Mesenchymal stem cell of the bone marrow (primary cell): ENCODE data around the genes GLMP, ARHGEF11 and ETV3L.

DNA sequence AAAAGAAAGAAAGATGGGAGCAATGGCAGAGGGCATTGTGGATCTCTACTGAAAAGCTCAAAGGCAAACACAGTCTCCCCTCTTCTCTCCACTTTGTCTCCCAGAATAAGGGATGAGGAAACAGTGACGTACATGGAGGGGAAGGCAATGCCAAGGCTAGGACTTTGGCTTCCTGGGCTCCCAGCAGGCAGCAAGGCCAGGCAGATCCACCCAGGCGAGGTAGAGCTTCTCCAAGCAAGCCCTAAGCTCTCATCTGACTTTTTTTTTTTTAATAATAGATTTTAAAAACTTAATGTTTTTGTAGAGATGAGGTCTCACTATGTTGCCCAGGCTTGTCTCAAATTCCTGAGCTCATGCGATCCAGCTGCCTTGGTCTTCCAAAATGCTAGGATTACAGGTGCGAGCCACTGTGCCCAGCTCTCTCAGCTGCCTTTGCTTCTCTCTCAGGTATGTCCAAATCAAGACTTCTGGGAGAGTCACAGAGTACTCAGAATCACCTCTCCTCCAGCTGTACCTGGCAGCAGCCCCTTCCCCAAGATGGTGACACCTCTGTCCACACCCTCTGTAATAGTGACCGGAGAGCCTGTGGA, 4.5 kb downstream of the ARHGEF2 start:
- CAGE, long polyA plus RNA: no peak

DNA sequence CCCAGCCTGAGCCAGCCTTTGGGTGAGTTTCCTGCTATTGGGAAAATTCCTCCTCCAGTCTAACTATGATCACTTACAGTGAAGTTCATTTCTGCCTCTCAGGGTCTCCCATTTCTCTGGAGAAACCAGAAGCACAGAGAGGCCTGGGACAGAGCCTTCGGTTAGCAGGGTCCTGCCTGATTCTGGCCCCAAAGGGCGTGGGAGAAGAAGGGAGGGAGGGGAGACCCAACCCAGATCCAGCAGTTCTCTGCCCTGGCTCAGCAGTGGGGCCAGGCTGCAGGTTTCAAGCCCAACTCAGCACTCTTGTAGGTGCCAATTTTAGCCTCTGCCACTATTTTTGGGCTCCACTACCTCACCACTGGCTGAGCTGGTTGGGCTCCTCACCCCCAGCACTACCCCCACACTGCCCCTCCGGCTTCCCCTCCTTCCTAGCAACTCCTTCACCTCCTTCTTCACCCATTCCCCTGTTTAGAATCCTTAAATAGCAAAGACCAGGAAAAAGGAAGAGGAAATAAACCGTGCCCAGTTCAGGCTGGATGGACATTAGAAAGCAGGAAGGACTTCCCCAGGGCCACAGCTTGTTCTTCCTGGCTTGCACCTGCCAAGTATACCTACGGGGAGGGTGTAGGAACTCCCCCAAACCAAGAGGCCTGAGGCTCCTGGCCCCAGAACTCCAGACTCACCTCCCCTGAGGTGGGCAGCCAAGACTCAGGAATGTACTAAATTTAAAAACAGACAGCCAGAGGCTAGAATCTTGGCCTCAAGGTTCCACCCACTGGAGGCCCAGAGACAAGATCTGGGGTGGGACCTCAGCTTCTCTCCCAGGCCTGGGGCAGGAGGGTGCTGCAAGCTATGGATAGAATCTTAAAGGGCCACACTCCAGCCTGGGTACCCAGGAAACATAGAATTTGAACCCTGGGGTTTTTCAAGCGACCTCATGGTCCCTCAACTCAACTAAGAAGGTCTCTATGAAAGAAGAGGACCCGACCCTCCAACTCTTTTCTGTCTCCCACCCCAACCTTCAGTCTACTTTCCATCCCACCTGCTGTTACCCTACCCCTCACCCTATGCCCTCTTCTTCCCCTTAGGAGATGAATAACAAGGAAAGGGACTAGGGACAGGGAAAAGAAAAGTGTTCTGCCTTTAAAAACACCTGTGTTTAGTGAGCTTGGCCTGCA, 1.5 kb upstream of the ARHGEF2 start:
- CAGE, long polyA plus RNA: no peak

- CAGE, long polyA plus RNA: no peak
Measured at GRCh38 chr1:156238791-156238990, 3.3 kb upstream of the BGLAP start.

GRCh38 chr1:156295494-156295866, at the start of gene GLMP:
GLMP (minus strand) TSS chr1:156295679.
- CAGE, long polyA plus RNA: no peak

GRCh38 chr1:156385669-156386120, 16.7 kb downstream of the RHBG start:
- CAGE, long polyA plus RNA: no peak

GRCh38 chr1:156464366-156465295, 35.9 kb downstream of the MEF2D start:
- CAGE, long polyA plus RNA: no peak

GRCh38 chr1:156467710-156468322, 32.8 kb downstream of the MEF2D start:
- CAGE, long polyA plus RNA: no peak

GRCh38 chr1:156491245-156491592, 9.4 kb downstream of the MEF2D start:
- CAGE, long polyA plus RNA: no peak

GRCh38 chr1:156572037-156572420, 336 bp downstream of the IQGAP3 start:
- CAGE, long polyA plus RNA: no peak

DNA sequence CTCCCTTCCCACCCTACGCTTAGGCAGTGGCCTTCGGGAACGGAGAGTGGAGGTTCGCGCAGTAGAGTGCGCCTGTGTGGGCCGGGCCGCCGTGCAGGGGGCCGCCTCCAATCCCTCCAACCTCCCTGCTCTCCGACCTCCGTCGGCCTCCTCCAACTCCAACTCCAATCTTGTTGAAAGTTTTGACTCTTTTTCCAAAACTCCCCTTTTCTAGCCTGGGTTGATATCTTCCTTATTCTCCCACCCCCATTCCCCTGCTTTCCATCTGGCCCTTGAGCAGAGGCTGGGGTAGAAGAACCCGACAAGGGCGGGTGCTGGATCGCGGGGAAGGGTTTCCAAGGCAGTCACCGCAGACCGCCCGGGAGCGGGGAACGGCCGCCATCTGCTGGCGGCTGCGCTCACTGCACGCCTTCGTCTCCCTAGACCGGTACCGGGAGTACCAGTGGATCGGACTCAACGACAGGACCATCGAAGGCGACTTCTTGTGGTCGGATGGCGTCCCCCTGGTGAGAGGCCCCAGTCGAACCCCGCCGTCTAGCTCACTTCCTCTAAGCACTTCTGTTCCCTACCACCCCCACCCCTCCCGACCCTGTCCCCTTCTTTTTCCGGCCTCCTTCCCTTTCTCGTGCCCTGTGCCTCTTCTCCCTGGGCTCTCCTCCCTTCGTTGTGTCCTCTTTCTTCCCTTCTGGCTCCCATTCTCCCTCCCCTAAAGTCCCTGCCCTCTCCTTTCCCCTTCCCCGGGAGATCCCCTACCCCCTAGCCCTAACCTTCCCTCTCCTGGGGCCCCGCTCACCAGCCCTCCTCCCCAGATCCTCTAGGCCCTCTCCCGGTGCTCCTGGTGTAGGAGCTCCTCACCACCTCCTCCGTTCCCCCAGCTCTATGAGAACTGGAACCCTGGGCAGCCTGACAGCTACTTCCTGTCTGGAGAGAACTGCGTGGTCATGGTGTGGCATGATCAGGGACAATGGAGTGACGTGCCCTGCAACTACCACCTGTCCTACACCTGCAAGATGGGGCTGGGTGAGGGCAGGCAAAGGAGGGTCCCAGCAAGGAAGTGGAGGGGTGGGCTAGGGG, 15.7 kb downstream of the BCAN start:
- CAGE, long polyA plus RNA: no peak

GRCh38 chr1:156749011-156749624, 2.4 kb downstream of the HDGF start:
- CAGE, long polyA plus RNA: no peak

- CAGE, long polyA plus RNA: no peak
Measured at GRCh38 chr1:156766185-156767022, 931 bp upstream of the PRCC start.

GRCh38 chr1:156768387-156769059, 1.2 kb downstream of the PRCC start:
- CAGE, long polyA plus RNA: no peak

- CAGE, long polyA plus RNA: no peak
Measured at GRCh38 chr1:156806587-156806943, 10.1 kb downstream of the SH2D2A start.

- CAGE, long polyA plus RNA: no peak
Measured at GRCh38 chr1:156807365-156808125, 9.1 kb downstream of the SH2D2A start.

- CAGE, long polyA plus RNA: no peak
Measured at GRCh38 chr1:156836109-156836561, 19.5 kb upstream of the SH2D2A start.

DNA sequence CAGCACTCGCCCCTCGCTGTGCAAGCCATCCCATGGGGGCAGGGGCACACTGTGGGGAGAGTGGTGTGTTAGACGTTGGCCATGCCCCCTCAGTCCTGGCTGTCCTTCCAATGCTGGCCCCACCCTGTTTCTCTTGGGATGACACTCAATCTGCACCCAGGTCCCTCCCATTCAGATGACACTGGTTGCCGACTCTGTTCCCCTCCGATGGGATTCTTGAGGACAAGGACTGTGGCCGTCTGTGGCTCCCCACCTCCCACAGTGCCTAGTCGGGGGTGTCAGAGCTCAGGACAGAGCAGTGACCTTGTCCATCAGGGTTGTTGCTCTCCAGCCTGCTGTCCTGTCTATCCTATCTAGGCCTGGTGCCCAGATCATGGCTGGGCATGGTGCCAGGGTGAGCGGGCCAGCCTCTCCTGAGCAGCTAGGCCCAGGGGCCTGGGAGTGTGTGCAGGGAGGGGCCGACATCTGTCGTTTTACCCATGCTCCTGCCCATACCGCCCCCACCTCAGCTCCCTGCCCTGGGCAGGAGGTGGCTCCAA, 6.7 kb downstream of the INSRR start:
- CAGE, long polyA plus RNA: no peak

DNA sequence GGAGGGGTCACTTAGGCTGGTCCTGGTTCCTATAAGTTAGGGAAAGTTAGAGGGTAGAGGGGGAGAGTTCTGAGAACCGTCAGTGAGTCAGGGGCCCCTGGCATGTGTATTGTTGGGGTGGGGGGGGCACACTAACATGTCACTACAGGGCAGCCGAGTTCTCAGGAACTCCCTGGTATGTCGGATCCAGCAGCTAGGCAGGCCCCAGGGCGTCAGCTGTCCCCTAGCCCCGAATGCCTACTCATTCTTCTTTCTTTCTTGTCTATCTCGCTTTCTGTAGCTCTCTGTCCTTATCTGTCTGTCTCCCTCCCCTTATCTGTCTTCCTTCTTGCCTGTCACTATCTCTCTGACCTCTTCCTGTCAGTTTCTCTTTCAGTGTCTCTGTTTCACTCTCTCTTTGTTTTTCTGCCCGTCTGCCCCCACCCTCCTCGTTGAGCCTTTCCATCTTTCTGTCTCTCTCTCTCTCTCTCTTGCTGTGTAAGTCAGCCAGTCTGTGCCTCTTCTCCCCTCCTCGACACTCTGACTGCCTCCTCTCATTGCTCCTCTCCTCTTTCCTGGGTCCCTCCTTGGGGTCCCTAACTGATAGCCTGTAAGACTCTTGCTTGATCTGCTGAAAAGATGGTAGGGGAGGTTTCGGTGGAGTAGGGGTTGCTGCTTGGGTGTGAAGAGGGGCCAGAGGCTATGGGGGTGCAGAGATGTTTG, 2.4 kb downstream of the NTRK1 start:
- CAGE, long polyA plus RNA: no peak

DNA sequence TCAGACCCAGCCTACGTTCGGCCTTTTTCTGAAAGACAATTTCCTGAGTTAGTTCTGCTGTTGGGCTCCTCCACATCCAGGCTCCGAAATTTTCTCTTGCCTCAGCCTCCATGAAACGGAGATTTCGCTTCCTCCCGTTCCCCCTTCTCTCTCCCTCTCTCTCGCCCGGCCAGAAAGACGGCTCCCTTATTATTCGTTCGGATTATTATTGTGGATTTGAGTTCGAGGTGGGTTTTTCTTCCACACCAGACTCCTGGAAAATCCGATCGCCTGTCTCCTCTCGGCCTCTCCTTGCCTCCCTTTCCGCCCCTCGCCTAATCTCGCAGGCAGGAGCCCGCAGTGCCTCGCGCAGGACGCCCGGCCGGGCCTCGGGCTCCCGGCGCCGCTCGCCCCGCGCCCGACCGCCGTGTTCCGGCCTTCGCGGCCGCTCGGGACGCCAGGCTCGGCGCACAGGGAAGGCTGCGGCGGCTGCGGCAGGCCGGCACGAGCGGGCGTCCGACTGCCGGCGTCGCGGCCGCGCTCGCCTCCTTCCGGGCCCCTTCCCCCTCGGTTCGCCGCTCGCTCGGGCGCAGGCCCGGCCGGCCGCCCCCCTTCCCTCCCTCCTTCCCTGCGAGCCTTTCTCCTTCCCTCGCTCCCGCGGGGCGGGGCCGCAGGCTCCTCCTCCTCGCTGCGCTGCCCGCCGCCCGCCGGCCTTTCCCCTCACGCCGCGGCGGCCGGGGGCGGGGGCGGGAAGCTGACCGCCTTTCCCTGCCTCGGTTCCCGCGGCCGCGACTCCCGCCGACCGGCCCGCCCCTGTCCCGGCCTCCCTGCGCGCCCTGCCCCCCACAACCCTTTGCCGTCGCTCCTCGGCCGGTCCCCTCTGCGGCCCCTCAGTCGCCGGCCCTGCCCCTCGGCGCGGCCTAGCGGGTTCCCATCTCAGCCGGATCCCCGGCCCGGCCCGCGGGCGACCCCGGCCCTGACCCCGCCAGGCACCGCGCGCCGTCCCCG, at the start of gene ARHGEF11:
ARHGEF11 (minus strand) TSS at position 501 of the 987 bp plus-strand sequence.
- CAGE, long polyA plus RNA: no peak

- CAGE, long polyA plus RNA: no peak
Measured at GRCh38 chr1:157099664-157100057, at the start of gene ETV3L. ETV3L (minus strand) TSS chr1:157099808.